UCH-1 (cell line): ENCODE results near the gene ZNF594.

- RRBS, result 81% methylated on average over 4 of the region's 11 CpGs
Measured at GRCh38 chr17:4740442-4741032, 809 bp upstream of the CXCL16 start.

DNA sequence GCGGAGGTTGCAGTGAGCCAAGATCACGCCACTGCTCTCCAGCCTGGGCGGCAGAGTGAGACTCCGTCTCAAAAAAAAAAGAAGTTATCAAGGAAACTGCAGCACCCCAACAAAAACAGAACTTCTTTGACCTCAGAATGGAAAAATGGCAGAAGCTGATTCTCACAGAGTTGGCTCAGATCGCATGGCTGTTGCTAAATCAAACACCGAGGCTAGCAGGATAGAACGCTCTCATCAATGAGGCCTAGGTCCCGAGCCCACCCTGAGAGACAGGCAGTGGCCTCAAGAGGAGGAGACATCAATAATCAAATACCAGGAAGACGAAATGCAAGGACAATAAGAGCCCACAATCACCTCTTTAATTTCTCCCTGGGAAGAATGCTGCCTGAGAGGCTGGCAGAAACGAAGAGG lies 1.0 kb upstream of the TM4SF5 start:
- RRBS, result no CpG with 5 or more reads among the region's 10 CpGs

DNA sequence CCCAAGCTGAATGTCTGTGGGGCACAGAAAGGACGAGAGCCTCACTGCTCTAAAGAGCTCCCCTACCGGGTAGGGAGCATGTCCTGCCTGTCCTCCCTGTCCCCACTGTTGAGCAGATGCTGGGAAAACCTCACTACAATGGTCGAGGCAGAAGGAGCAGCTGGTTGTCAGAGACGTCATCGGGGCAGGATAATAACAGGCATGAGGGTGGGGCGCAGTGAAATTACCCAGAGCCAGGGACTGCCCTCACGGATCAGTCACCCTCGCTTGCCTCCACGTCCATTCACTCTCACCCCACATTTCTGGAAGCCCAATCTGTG lies 543 bp downstream of the TM4SF5 start:
- RRBS, result no CpG with 5 or more reads among the region's 9 CpGs

DNA sequence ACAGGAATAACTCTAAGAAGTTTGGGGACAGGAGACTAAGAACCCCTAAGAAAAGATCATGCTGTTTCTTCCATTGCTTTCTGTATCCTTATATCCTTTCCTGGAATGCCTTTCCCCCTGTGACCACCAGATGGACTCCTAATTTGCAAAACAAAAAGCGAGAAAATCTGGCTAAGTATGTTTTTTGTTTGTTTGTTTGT lies 1.1 kb upstream of the VMO1 start:
- RRBS, result no CpG with 5 or more reads among the region's 1 CpG

DNA sequence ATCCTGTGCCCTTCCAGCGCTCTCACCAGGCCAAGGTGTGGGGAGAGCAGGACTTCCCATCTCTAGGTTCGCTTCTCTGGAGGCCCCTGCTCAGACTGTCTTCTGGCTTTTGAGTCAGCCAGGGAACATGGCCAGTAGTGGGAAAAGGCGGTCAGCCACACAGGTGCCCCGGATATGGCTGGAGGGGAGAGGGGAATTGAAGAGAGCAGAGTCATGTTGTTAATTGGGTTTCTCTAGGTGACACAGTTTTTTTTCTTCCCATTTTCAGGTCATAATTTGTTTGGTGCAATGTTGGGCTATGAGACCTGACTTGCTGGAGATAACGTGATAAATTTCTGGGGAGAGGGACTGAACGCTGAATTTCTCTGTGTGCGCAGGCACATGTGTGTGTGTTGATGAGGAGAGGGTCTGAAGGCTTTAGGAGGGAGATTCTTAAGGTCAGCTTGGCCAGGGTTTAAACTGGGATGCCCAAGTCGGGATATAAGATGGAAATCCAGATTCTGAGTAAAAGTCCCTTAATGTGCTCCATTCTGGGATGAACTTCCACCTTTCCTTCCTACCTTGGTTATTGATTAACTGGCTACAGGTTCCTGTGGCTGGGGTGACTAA lies 1.7 kb downstream of the MINK1 start:
- RRBS, result no CpG with 5 or more reads among the region's 8 CpGs

GRCh38 chr17:4852019-4852758 lies 19.0 kb downstream of the MINK1 start:
- RRBS, result no CpG with 5 or more reads among the region's 3 CpGs

- RRBS, result 81% methylated on average over 18 of the region's 55 CpGs
Measured at GRCh38 chr17:4901432-4902178, 1.3 kb downstream of the CHRNE start.

DNA sequence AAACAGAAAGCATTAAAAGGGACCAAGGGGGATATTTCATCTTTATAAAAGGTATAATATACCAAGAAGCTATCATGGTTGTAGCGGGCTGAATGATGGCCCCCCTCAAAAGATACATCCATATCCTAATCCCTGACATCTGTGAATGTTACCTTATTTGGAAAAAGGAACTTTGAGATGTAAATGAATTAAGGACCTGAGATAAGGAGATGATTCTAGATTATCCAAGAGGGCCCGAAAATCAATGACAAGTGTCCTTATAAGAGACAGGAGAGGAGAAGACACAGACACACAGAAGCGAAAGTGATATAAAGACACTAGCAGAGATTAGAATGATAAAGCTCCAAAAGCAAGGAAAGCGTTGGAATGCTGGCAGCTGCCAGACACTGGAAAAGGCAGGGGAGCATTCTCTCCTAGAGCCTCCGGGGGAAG lies 12.6 kb upstream of the GP1BA start:
- RRBS, result no CpG with 5 or more reads among the region's 5 CpGs

DNA sequence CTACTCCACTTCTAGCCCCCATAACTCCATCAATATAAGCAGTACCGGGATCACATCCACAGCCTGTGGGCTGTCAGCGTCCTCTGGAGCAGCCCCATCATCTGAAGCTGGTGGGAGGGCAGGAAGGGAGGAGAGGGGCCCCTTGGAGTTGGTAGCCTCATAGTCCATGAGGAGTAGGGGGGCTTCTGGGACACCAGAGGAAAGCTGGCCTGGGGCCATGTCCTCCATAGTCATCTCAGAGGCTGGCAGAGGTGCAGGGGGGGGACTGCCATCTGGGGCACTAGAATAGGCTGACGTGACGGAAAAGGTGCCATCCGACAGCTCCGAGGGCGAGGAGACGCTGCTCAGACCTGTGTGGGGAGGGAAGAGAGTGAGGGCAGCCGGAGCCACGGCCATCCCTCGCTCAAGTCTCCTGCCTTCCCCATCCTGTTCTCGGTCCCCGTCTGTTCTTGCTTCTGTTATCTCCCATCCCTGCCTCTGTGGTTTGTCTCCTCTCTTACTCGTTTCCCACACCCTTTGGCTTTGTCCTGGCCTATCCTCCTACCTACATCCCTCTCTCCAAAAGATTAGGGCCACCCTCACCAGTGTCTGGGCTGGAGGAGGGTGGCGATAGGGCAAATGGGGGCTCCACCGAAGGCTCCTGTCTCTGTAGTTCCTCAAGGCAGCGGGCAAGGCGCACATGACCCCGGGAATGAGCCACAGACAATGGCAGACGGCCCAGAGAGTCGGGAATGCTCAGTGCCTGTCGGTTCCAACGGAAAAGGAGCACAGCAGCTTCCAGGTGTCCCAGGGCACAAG lies 4.8 kb upstream of the SPAG7 start:
- RRBS, result no CpG with 5 or more reads among the region's 23 CpGs

DNA sequence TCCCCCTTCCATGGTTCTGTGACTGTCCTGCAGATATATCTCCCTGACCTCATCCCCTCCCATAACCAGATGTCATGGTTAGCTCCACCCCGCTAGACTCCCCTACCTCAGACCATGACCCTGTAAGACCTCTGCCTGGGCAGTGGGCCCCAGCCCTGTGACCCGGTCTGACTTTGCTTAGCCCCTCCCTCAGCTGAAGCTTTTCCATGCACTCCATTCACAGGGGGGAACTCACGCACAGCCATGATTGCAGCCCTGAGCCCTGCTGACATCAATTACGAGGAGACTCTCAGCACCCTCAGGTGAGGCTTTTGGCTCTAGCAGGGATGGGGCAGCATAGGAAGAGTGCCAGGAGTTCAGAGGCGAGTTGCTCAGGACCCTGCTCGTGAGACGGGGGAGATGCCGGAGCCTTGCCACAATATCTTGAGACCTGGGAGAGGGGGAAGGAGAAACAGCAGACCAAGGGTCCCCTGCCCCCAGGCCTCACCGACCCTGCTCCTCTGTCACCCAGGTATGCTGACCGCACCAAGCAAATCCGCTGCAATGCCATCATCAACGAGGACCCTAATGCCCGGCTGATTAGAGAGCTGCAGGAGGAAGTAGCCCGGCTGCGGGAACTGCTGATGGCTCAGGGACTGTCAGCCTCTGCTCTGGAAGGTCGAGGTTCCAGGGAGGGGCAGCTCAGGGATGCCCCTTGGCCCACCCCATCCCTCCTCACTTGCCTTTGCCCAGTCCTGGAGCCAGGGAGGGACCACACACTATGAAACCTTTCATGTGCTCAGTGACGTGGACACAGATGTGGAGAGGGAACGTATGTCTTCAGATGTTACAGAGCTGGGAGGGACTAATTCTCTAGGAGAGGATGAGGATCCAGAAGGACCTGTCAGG lies 6.8 kb downstream of the KIF1C start:
- RRBS, result over 99% methylated on average over 3 of the region's 18 CpGs

- RRBS, result no CpG with 5 or more reads among the region's 16 CpGs
Measured at GRCh38 chr17:5049060-5050138, 14.2 kb upstream of the SLC52A1 start.

GRCh38 chr17:5191124-5192412 lies at the start of gene ZNF594:
Gene ZNF594 (minus strand): TSS chr17:5191868.
- RRBS, result 5% methylated on average over 41 of the region's 94 CpGs

DNA sequence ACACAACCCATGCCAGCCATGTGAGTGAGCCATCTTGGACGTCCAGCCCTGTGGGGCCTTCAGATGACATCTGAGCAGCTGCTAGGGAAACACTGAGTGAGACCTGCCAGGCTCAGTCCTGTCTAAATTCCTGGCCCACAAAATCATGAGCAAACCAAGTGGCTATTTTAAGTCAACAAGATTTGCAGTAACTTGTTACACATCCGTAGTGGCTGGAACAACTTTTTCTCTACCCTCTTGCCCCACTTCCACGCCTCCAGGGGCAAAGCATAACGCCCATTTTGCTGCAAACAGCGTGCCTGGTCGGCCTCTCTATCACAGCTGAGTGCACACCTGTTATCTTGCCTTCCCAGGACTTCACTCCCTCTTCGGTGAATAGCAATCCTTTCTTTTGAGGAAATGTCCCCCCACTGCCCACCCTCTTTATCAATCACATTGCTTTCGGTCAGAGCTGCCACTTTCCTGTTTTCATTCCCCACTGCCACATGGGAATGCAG lies 7.3 kb upstream of the SCIMP start:
- RRBS, result no CpG with 5 or more reads among the region's 8 CpGs

DNA sequence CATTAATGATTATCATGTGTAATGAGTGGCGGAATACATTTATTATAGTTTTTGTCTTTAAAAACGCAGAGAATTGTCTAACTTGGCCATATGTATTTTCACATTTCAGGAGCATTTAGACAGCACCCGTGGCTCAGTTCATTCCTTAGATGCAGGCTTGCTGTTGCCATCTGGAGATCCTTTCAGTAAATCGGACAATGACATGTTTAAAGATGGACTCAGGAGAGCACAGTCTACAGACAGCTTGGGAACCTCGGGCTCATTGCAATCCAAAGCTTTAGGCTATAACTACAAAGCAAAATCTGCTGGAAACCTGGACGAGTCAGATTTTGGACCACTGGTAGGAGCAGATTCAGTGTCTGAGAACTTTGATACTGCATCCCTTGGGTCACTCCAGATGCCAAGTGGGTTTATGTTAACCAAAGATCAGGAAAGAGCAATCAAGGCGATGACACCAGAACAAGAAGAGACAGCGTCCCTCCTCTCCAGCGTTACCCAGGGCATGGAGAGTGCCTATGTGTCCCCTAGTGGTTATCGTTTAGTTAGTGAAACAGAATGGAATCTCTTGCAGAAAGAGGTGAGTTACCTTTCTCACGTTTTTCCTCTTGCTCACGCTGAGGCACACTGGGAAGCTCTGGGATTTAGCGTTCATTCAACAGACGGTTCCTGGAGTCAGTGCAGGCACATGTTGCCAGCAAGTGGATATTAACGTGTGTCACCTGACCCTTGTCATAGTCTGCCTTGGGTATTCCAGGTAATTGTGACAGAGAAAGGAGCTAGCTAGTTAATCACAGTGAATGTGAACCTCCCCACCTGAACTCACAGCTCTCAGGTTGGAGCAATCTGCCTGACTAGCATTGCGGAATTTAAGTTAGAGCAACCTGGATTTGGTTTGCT lies 58.1 kb downstream of the NUP88 start:
- RRBS, result no CpG with 5 or more reads among the region's 16 CpGs

DNA sequence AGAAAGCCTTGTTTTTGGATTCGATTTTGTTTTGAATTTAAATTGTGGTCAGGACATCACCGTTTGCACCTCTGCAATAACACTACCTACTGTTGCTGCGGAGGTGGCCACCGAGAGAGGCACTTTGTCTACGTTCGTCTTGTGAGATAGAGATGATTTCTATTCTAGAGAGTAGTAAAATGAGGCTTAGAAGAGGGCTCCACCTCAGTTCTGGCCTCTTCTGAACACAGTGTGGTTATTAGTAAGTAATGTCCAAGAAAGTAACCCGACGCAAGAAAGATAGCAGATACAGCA lies 429 bp downstream of the RPAIN start:
- RRBS, result no CpG with 5 or more reads among the region's 8 CpGs

DNA sequence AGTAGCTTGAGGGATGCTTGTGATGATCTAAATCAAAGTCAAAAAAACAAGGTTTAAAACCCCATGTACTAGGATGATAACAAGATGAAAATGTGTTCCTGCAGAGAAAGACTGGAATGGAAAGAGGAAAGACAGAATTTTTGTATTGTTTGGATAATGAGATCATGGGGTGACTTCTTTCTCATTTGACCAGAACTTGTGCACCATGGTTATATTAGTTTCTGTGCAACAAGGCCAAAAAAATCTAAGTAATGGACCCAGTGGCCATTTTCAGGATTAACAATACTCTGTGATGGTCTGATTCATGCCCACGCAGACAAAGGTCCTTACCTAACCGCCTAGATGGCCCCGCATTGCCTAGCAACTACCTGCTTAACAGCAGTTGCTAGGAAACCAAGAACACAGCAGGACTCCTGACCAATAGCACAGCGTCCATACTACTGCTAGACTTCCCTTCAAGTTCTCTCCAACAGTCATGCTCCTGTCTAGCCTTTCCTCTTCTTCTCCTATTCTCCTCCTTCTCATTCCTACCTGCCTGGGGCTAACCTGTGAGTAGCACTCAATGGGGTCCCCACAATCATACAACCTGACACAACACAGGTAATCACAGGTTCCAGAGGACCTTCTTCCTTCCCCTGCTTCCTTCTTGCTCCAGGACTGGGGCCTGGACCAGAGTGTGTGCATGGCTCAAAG lies 8.0 kb upstream of the ENSG00000286190 start:
- RRBS, result no CpG with 5 or more reads among the region's 4 CpGs

DNA sequence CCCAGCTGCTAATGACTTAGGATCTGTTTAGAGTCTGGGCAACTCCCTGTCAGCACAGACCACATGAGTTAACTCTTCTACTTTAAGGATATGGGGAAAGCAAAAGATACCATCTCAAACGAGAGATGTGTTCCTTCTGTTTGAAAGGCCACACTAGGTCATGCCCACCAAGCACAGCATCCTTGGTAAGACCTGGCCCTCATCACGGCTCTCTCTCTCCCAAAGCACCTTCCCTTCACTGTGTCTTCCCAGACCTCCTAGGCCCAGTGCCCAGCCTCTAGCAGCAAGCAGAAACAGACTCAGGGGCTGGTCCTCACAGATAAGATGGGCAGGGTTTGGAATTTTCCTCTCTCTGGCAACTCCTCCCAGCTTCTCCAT lies 108.5 kb downstream of the WSCD1 start:
- RRBS, result no CpG with 5 or more reads among the region's 2 CpGs

DNA sequence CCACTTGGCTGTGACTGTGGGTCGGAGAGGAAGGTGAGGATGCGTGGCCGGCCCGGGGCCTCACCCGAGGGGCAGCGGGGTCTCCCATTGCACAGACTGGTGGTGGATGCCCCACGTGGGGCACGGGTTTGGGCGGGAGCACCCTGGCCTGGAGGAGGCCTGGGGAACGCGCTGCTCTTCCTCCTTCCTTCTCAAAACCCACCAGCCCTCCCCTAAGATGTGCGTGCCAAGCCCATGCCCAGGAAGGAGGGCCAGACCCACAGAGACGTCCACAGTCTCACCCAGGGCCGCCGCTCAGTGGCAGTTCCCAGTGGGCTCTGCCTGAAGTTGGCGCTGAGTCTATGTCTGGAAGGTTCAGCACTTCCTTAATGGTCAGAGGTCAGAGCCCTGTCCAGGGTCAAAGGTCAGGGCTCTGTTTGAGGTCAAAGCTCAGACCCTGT lies 26.2 kb downstream of the PIMREG start:
- RRBS, result no CpG with 5 or more reads among the region's 16 CpGs

- RRBS, result 11% methylated on average over 4 of the region's 16 CpGs
Measured at GRCh38 chr17:6554524-6555348, 1.6 kb downstream of the PITPNM3 start.

- RRBS, result no CpG with 5 or more reads among the region's 3 CpGs
Measured at GRCh38 chr17:6683150-6683660, 30.0 kb downstream of the SLC13A5 start.